GM23248 (cell line): Measurements from ENCODE around the gene AVIL.

- RAMPAGE, long total RNA = no peak
Measured at GRCh38 chr12:57727389-57728133, 11.0 kb downstream of the AGAP2 start.

GRCh38 chr12:57741023-57741703, 2.6 kb upstream of the AGAP2 start:
- RAMPAGE, long total RNA = no peak

DNA sequence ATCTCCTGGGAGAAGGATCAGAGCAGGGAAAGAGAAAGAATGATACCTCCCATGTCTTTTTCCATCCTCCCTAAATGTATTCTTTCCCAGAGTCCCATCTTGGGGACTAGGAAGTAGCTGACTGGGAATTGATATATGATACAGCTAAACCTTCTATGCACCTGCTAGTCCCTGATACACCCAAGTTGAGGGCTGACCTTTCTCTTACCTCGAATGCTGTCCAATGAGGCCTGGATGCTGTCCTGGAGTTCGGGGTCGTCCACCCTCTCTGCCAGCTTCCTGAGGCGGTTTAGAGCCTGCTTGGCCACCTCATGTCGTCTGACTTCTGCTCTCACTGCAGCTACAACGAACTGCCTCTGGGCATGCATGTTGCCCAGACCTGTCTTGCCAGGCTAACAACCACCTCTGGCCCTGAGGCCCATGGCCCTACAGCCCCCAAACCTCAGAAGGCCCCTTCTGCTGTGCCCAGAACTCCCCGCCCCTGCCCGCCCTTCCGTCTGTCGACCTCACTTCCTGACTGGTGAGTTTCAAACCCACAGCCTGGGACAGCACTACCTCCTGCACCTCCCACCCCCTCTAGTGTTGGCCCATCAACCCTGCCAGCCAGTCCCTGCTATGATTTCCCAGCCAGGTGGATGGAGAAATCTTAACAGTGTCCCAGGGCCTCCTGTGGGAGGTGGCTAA, 3.0 kb upstream of the TSPAN31 start:
- RAMPAGE, long total RNA = no peak

- RAMPAGE, long total RNA = no peak
Measured at GRCh38 chr12:57745952-57746928, 1.4 kb downstream of the TSPAN31 start.

DNA sequence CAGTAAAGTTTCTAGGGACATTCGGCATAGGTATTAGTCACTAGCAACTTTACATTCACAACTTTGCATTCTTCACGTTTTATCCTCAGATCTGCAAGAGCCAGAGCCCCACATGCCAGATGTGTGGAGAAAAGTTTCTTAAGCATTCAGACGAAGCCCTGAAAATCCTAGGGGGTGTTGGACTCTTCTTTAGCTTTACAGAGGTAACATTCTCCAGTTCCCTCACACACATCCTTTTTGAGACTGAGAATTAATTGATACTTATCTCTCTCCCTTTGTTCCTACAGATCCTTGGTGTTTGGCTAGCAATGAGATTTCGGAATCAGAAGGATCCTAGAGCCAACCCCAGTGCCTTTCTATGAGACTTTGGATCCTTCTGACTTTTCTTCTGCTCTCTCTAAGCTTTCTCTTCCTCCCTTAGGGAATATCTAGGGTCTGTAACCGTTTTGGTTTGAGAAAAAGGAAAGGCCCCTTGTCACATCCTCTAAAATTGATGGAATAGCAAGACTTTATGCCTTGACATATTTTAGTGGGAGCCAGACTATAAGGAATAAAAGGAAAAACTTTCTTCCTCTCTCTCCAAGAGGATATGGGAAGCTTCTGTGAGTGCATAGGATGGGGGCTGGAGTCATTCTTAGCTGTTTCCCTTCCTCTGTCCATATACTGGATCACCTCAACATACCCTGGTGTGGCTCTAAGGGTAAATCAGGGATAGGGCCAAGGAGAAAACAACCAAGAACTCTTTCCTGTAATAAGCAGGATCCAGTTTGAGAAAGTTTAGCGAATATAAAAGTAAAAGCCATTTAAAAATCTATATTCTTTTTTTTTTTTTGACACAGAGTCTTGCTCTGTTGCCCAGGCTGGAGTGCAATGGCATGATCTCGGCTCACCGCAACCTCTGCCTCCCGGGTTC, 2.3 kb downstream of the TSPAN31 start:
- RAMPAGE, long total RNA = no peak

GRCh38 chr12:57770868-57771413, 964 bp downstream of the METTL1 start:
- RAMPAGE, long total RNA = no peak

- RAMPAGE, long total RNA = no peak
Measured at GRCh38 chr12:57818176-57819339, at the start of gene AVIL. Gene AVIL, minus strand, starts transcription at chr12:57818734.

DNA sequence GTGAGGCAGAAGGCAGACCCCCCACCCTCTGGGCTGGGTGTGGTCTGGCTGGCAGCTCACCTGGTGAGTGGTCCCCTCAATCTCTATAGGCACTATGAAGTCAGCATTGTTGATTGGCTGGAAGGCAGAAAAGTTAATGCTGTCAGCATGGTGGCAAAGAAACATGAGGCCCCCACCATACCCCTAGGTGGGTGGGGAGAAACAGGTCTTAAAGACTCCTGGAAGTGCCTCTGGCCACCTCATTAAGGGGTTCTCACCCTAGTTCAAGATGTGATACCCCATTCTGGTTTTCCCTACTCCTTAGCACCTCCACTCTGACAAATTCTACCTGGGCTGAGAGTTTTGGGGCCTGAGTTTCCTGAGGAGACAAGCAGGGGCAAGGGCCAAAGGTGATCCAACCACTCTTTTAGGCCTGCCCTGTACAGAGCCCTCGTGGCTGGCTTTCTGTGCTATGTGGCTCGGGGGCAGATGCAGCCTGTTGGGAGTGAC, 7.8 kb upstream of the AVIL start:
- RAMPAGE, long total RNA = no peak

- RAMPAGE, long total RNA = no peak
Measured at GRCh38 chr12:57837780-57838819, 8.4 kb downstream of the CTDSP2 start.

- RAMPAGE, long total RNA = no peak
Measured at GRCh38 chr12:57844224-57845028, 2.1 kb downstream of the CTDSP2 start.

DNA sequence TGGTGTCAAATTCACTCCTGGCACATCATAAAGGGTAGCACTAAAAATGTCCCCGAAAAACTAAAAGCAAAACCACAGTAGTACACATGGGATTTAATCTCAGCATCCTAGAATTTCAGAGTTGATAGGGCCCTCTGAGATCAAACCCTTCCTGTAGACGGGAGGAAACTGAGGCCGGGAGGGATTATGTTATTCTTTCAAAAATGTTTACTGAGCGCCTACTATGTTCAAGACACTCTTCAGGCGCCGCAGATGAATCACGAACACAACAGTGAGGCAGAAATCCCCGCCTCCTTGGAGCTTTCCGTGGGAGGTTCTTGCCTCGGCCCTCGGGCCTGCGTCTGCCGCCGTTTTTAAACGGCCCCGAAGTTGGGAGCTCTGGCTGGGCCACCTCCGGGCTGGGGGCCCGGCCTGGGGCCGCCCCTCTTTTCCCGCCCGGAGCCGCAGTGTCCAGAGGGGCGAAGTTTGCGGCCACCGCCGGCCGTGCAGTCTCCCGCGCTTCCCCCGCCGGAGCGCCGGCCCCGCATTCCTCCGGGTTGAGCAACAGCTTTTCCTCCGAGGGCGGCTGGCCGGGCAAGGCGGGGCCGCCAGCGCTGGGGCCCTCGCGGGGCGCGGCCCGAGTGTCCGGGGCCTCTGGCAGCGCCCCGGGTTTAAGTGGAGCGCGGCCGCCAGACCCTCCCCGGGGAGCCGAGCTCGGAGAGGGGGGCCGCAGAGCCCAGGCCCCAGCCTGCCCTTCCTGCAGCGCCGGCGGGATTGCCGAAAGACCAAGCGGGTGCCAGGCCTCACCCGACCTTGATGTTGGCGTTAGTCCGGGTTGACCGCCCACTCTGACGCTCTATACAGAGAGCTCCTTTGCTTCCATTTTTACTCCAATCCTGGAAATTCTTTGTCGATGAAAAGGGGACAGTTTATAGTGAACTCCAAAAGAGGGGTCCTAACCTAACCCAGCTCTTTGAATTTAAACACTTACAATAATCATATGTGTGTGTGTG, 18.6 kb upstream of the CTDSP2 start:
- RAMPAGE, long total RNA = no peak

GRCh38 chr12:57888455-57889368, 42.2 kb upstream of the CTDSP2 start:
- RAMPAGE, long total RNA = no peak

DNA sequence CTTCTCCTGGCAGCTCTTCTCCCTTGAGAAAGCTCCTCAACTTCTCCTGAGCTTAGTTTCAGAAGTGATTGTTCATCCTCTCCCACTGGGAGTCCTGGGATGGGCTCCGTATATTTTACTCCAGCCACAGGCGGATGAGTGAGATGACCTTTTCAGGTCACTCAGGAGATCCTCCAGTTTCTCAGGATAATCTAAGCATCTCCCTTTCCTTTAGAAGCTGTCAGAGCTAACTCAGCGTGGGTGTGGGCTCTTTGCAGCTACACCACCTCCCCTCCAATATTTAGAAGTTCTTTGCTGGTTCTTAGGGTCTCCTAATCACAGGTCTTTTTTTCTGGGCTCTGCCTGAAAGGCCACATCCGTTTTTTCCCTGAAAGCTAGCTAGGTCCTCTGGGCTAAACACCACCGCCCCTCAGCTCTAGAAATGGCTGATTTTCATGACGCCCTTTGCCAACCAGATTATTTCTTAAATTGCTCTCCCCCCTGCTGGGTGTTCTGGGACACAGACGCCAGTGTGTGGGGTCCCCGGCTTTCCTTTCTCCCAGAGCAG, 45.4 kb upstream of the ATP23 start:
- RAMPAGE, long total RNA = no peak

- RAMPAGE, long total RNA = no peak
Measured at GRCh38 chr12:60254674-60255076, 658.8 kb downstream of the SLC16A7 start.

GRCh38 chr12:62250993-62252081, 8.9 kb upstream of the USP15 start:
- RAMPAGE, long total RNA = no peak

- RAMPAGE, long total RNA = no peak
Measured at GRCh38 chr12:62560508-62560843, 93.8 kb downstream of the MON2 start.

- RAMPAGE, long total RNA = no peak
Measured at GRCh38 chr12:62604930-62605573, 138.4 kb downstream of the MON2 start.

GRCh38 chr12:62866488-62867306, 68.3 kb downstream of the PPM1H start:
- RAMPAGE, long total RNA = no peak

GRCh38 chr12:62933822-62934222, 1.1 kb downstream of the PPM1H start:
- RAMPAGE, long total RNA = no peak

- RAMPAGE, long total RNA = no peak
Measured at GRCh38 chr12:63931409-63931858, 86.9 kb downstream of the SRGAP1 start.